Measurements from ENCODE around the genes SMIM31, MSMO1, SPOCK3 and ANXA10.

- PRO-cap, 5 experiments: no peak in any of the 5 experiments
- RAMPAGE, long total RNA, 2 experiments: no peak in any of the 2 experiments
- RRBS: no CpG with 5 or more reads among the region's 7 CpGs
These were observed at the start of gene SMIM31 for GRCh38 chr4:164753869-164754609. Gene SMIM31, plus strand, starts transcription at chr4:164754131.

DNA sequence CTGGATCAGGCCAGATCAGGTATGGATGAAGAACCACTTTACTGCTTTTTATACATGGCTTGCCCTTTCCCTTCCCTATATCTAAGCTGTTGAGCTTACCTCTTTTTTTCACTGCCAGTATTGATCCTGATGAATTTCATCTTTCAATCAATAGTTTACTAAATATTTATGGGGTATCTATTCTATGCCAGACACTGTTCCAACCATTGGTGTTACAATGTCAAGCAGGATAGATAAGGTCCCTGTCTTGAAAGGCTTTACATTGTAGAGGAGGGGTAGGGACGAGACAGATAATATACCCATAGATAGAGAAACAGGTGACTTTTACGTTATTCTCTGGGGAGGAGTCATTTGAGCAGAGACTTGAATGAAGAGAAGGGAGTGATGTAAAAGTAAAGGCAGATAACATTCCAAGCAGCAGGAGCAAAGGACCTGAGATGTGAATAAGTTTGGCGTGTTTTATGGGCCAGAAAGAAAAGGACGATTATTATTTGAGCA, 33.7 kb downstream of the GK3 start:
- PRO-cap, 5 experiments: no peak in any of the 5 experiments
- RAMPAGE, long total RNA, 2 experiments: no peak in any of the 2 experiments
- RRBS: no CpG with 5 or more reads among the region's 4 CpGs

- PRO-cap, 5 experiments: peak in 5 of 5 experiments; most common plus-strand start chr4:165326947 (in 5); most common minus-strand start chr4:165326748 (in 1)
- RAMPAGE, long total RNA, 2 experiments: no peak in any of the 2 experiments
- RRBS: no CpG with 5 or more reads among the region's 17 CpGs
These were observed 896 bp upstream of the MSMO1 start for GRCh38 chr4:165326462-165327084.

DNA sequence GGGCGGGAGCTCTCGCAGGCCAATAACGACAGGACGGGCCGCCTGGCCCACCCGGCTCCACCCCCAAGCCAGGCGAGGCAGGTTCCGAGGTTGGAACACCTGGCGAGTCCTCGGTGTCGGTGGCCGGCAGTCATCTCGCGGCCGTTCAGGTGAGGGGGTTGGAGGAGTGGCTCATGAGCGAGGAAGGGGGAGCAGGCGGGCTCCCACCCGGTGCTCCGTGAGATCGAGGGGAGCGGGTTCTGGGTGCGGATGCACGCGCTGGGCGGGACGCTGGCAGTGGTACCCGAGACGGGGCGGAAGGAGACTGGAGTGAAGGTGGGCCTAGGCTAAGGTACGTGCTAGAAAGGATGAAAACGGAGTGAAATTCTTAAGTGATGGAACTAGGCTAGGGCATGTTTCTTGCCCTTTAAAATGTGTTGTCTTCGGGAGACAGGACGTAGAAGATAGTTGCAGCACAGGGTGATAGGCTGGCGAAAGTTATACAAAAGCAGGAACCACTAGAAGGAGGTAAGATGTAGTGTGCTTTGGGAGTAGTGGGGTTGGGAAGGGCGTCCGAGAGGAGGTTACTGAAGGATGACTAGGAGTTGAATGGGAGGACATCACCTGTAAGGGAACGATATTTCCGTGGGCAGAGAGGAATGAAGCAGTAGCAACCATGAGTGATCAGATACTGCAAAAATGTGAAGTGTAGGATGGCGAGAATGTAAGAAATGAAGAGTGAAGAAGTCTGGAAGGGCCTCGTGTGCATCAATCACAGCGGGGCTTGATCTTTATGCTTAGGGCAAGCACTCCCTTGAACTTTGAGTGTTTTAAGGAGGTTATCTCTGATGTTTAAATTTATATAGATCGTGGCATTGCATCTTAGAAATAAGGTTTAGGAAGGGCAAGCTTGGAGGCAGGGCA, at the start of gene MSMO1:
Gene MSMO1 (plus strand): TSS at position 54 of the 903 bp plus-strand sequence.
- PRO-cap, 5 experiments: peak in 5 of 5 experiments; most common plus-strand start position 105 of the sequence (in 5)
- RAMPAGE, long total RNA, 2 experiments: start-site peak on the plus strand in 2 of 2 experiments, centred at positions 88 to 135 of the sequence, 4,568 to 11,677 reads per replicate
- RRBS: under 1% methylated on average over 10 of the region's 42 CpGs

- PRO-cap, 5 experiments: no peak in any of the 5 experiments
- RAMPAGE, long total RNA, 2 experiments: no peak in any of the 2 experiments
- RRBS: no CpG with 5 or more reads among the region's 3 CpGs
These were observed 2.8 kb downstream of the MSMO1 start for GRCh38 chr4:165330104-165330773.

- PRO-cap, 5 experiments: no peak in any of the 5 experiments
- RAMPAGE, long total RNA, 2 experiments: no peak in any of the 2 experiments
- RRBS: no CpG with 5 or more reads among the region's 11 CpGs
These were observed 16.6 kb downstream of the MSMO1 start for GRCh38 chr4:165343801-165344725.

DNA sequence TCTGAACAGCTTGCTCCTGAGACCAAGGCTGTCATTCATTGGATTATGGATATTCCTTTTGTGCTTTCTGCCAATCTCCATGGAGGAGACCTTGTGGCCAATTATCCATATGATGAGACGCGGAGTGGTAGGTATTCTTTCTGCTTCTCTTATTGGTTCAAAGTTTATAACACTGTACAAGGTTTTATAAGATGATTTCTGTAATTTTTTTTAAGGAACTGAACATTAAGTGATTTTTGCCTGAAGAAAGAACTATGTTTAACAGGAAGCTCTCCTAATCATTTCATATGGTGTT, 103.4 kb downstream of the CPE start:
- PRO-cap, 5 experiments: no peak in any of the 5 experiments
- RAMPAGE, long total RNA, 2 experiments: no peak in any of the 2 experiments
- RRBS: no CpG with 5 or more reads among the region's 2 CpGs

DNA sequence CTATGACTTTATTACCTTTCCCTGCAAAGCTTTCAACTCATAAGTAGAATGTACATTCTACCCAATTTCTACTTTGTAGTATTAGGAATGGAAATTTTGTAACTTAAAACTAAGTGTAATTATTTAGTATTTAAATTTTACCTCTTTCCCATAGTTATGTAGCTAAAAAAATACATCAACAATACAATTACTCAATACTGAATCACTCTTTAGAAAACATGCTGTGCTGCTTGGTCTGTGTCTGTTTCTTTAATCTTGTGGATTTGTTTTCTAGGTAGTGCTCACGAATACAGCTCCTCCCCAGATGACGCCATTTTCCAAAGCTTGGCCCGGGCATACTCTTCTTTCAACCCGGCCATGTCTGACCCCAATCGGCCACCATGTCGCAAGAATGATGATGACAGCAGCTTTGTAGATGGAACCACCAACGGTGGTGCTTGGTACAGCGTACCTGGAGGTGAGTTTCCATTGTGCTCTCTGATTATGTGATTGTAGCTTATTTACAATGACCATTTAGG, 105.4 kb downstream of the CPE start:
- PRO-cap, 5 experiments: no peak in any of the 5 experiments
- RAMPAGE, long total RNA, 2 experiments: no peak in any of the 2 experiments
- RRBS: no CpG with 5 or more reads among the region's 8 CpGs

DNA sequence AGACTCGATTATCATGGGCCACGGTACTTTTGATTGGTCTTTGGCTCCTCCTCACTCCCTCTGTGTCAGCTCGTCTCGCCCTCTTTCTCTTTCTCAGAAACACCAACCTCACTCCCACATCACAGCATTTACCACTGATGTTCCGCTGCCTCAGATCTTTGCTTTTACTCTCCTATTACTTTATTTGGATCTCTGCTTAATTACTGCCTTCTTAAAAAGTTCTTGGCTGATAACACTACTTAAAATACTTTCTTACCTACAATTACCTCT, 172.6 kb downstream of the TLL1 start:
- PRO-cap, 5 experiments: no peak in any of the 5 experiments
- RAMPAGE, long total RNA, 2 experiments: no peak in any of the 2 experiments
- RRBS: no CpG with 5 or more reads among the region's 5 CpGs

DNA sequence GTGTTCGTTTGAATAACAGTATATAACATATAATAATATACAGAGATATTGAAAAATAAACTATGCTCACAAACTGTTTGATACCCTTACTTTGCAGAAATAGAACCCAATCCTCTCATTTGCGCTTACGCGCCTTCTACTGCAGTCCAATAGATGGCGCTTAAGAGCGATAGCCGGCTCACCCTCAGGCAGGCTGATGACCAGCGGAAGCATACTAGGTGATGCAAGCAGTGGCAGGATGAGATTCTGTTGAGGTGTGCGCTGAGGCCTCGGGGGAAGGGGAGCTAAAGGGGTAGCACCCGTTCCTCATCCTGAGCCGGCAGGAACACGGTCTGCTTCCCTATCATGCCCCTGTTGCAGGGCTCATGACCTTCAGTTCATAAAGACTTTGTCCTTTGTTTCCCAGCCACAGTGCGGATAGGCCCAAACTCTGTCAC, 628.9 kb downstream of the TLL1 start:
- PRO-cap, 5 experiments: no peak in any of the 5 experiments
- RAMPAGE, long total RNA, 2 experiments: no peak in any of the 2 experiments
- RRBS: no CpG with 5 or more reads among the region's 14 CpGs

GRCh38 chr4:167233701-167234899, at the start of gene SPOCK3:
Gene SPOCK3, minus strand, starts transcription at chr4:167234494.
- PRO-cap, 5 experiments: no peak in any of the 5 experiments
- RAMPAGE, long total RNA, 2 experiments: start-site peak on the minus strand in 1 of 2 experiments, at chr4:167234554-167234589 at its widest, 25 reads per replicate
- RRBS: 8% methylated on average over 11 of the region's 73 CpGs

DNA sequence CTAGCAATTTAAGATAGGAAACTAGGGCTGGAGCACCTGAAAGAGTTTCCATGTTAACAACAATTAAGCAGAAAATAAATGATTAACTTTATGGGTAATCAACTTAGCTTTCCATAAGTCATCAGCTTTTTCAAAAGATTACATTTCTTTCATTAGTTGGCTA, 211 bp upstream of the ANXA10 start:
- PRO-cap, 5 experiments: no peak in any of the 5 experiments
- RAMPAGE, long total RNA, 2 experiments: no peak in any of the 2 experiments

GRCh38 chr4:168092408-168092930, at the start of gene ANXA10:
Gene ANXA10, plus strand, starts transcription at chr4:168092537.
- PRO-cap, 5 experiments: no peak in any of the 5 experiments
- RAMPAGE, long total RNA, 2 experiments: no peak in any of the 2 experiments
- RRBS: no CpG with 5 or more reads among the region's 2 CpGs

GRCh38 chr4:168164871-168165581, 72.7 kb downstream of the ANXA10 start:
- PRO-cap, 5 experiments: peak in 1 of 5 experiments; most common plus-strand start chr4:168165273 (in 1)
- RAMPAGE, long total RNA, 2 experiments: start-site peak on the plus strand in 2 of 2 experiments, at chr4:168165161-168165269 at its widest, 113 to 1,209 reads per replicate
- RRBS: no CpG with 5 or more reads among the region's 1 CpG

- PRO-cap, 5 experiments: no peak in any of the 5 experiments
- RAMPAGE, long total RNA, 2 experiments: no peak in any of the 2 experiments
- RRBS: 2% methylated on average over 27 of the region's 43 CpGs
These were observed 134.6 kb downstream of the PALLD start for GRCh38 chr4:168631293-168631935.

DNA sequence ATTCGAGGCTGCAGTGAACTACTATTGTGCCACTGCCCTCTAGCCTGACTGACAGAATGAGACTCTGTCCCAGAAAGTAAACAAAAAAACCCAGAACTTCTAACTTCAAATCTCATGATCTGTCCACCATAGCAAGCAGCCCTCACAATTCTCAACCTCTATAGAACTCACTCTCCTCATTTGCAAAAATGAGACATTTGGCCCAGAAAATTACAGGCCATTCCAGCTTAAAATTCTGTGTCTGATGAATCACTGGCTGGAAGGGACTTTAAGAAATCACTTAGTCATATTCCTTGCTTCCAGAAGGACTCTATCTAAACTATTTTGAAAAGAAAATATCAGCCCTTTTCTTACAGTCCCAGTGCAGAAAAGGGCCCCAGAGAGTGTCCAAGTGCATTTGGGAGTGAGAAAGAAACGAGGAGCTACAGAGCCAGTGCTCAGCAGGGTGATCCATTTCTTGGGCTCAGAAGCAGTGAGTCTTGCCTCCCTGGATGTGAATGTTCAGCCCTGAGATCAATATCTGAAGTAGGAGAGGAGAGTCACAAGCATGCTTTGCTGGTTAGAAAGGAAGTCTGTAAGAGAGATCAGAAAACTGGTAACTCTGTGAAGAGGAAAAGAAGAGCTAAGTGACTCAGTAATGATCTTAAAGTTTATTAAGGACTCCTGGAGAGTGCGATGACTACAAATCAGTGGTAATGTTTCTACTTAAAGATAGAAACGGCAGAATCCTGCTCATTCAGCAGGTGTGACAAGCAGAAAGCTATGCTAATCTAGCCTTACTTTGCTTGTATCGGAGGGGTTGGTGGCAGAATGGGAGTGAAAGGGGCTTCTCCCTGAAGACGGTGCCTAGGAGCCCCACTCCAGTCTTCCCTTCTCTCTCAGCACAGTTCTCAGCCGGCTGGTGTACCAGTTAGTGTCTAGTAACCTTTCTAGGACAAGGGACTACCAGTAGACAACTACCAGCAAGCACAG, 139.8 kb downstream of the PALLD start:
- PRO-cap, 5 experiments: no peak in any of the 5 experiments
- RAMPAGE, long total RNA, 2 experiments: no peak in any of the 2 experiments
- RRBS: no CpG with 5 or more reads among the region's 7 CpGs

DNA sequence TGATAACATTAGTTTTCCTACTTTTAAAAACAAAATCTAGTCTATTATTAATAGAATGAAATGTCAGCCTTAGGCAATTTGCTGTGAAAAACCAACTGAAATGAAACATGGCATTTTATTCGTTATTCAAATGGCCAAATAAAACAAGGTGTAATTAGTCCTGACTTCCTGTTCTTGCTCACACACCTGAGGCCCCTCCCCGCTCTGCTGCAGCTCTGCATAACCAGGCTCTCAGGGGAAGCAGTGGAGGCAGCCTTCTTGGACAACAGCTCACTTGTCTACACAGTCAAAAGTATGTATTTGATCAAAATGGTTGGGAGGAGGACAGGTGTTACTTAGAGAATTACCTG, 157.6 kb downstream of the PALLD start:
- PRO-cap, 5 experiments: no peak in any of the 5 experiments
- RAMPAGE, long total RNA, 2 experiments: no peak in any of the 2 experiments
- RRBS: no CpG with 5 or more reads among the region's 2 CpGs

DNA sequence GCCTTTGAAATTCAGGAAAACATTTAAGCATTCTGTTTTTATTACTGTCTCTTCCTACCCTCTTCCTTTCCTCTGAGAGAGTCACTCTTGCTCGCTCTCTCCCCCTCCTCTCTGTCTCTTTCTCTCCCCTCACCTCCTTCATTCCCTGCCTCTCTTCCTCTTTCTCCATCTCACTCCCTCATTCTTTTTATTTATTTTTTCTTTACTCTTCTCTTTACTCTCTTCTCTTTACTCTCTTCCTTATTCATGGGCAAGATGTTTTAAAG, 197.4 kb downstream of the PALLD start:
- PRO-cap, 5 experiments: no peak in any of the 5 experiments
- RAMPAGE, long total RNA, 2 experiments: no peak in any of the 2 experiments
- RRBS: no CpG with 5 or more reads among the region's 1 CpG

GRCh38 chr4:168765593-168765984, 244.5 kb downstream of the CBR4 start:
- PRO-cap, 5 experiments: no peak in any of the 5 experiments
- RAMPAGE, long total RNA, 2 experiments: no peak in any of the 2 experiments
- RRBS: no CpG with 5 or more reads among the region's 1 CpG

- PRO-cap, 5 experiments: no peak in any of the 5 experiments
- RAMPAGE, long total RNA, 2 experiments: no peak in any of the 2 experiments
- RRBS: no CpG with 5 or more reads among the region's 5 CpGs
These were observed 179.0 kb downstream of the CBR4 start for GRCh38 chr4:168831020-168831560.